Aorta (tissue), 1 donor: ENCODE measurements around a stretch of chr2.

GRCh38 chr2:125695257-125695589 lies 960.7 kb upstream of the GYPC start:
- PRO-cap, result no peak

DNA sequence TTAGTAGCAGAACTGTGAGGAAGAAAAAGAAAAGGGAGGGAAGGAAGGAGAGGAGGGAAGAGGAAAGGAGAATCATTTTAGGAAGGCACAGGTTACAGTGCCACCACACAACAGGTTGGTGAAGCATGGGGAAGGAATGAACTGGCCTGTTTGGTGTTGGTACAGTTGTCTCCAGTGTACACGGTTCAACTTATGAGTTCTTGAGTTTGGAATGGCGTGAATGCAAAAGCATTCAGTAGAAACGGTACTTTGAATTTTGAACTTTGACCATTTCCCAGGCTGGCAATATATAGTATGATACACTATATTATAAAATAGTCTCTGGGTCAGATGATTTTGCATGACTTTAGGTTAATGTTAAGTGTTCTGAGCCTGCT lies 39.4 kb downstream of the GYPC start:
- PRO-cap, result no peak

- PRO-cap, result no peak
Measured at GRCh38 chr2:126971703-126971975, 72.9 kb downstream of the TEX51 start.

DNA sequence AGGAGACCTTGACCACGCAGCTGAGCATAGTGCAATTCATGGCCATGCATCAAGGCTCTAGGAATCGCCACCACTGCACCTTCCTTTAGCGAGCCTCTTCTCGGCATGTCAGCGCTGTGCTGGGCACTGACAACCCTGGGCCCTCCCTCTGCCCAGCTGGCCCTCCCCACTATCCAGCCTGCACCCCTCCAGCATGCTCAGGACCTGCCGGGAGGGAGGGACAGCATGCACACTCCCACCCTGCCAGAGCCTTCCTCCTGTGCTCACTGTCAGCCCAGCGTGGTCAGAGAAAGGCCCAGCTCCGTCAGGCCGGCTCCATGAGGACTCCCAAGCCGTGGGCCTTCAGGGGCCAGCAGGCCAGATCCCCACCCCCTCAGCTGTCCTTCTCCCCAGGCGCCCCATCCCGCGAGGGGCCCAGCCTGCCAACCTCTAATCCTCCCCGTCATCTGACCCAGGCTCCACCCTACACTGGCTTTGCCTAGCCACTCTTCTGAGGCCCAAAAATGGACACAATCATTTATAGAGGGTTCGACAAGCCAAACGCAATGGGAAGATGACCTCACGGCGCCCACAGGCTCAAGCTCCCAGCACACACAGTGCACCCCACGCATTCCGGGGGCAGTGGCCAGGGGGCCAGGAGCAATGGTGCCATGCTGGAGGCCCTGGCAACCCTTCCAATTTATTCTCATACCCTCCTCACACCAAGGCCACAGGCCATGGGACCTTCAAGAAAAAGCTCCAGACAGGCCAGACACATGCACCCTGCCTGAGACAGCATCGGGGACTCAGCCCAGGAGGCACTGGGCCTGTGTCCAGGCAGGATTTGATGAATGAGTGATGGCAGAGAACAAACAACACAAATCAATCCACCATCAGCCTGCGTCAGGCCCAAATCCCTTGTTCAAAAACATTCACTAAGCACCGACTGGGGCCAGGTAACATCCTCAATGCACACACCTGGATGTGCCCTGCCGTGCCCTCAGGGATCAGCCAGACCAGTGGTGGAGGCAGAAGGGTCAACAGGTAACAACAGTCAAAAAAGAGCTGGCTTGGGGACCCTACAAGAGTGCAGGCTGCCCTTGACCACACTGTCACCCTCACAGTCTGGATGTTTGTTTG lies 3.3 kb downstream of the BIN1 start:
- PRO-cap, result no peak

DNA sequence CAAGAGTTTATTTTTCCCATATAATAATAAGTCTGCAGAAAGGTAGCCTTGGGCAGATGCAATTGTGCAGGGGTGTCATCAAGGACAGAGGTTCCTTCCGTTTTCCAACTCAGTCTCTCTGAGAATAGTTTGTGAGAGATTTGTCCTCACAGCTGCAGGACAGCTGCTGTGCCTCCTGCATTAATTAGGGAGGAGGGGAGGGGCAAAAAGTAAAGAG lies 21.3 kb upstream of the BIN1 start:
- PRO-cap, result no peak

GRCh38 chr2:127205524-127205788 lies 14.6 kb downstream of the CYP27C1 start:
- PRO-cap, result no peak

DNA sequence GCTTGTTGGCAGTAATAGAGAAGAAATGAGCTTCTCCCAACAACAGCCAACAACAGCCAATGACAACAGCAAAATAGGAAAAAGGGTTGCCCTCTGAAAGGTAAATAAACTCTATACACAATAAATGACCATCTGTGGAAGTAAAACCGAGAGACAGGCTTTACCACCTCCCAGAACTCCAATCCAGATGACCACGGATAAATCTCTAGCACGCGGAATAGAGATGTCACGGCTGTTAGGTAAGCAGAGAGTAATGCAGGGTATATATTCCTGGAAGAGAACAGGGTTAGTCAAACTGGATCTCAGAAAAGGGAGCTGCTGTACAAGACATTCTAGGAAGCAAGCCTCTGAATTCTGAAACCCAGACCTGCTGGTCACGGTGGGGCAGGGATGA lies 4.9 kb upstream of the CYP27C1 start:
- PRO-cap, result no peak

GRCh38 chr2:127384729-127384987 lies 3.1 kb downstream of the MAP3K2 start:
- PRO-cap, result no peak

DNA sequence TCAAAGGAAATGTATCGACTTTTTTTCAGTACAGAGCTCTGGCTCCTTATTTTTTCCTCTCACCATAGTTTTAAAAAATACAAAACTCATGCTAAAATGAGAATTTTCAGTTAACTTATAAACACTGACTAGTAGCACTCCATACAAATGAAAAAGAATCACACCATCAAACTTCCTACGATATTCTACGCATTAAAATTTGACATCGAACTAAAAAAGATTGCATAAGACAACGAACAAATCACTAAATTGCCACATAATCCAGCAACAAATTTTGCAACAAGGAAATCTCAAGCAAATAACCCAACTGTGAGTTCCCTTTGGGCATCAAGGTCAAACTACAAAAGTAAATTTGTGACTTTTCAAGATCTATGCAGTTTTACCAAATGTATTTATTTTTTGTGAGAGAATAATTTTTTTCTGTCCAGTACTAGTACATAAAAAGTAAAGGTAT lies 1.5 kb downstream of the MAP3K2 start:
- PRO-cap, result no peak

GRCh38 chr2:127407686-127407997 lies 10.6 kb upstream of the PROC start:
- PRO-cap, result no peak

DNA sequence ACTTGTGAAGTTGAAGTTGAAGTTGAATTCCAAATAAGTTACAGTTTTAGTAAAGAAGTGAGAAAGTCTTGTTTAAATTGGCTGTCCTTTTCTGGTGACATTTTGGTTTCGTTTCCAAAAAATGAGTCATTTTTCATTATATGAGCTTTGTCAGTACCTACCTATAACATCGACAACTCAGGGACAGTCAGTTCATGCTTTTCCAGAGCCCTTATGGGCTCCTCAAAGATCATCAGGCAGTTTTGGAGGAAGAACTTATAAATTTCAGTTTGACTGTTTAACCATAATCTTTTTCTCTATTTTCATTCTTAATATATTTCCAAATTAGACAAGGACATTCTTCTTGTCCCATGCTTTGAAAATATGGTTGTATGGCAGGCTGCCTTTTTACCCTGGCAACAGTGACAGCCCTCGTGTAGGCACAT lies 7.4 kb upstream of the PROC start:
- PRO-cap, result no peak

GRCh38 chr2:127411860-127412682 lies 6.2 kb upstream of the PROC start:
- PRO-cap, result no peak

GRCh38 chr2:127501930-127503078 lies 24.0 kb downstream of the IWS1 start:
- PRO-cap, result no peak

GRCh38 chr2:127531123-127532001 lies 4.1 kb upstream of the MYO7B start:
- PRO-cap, result no peak

- PRO-cap, result no peak
Measured at GRCh38 chr2:127536044-127536705, 692 bp downstream of the MYO7B start.

DNA sequence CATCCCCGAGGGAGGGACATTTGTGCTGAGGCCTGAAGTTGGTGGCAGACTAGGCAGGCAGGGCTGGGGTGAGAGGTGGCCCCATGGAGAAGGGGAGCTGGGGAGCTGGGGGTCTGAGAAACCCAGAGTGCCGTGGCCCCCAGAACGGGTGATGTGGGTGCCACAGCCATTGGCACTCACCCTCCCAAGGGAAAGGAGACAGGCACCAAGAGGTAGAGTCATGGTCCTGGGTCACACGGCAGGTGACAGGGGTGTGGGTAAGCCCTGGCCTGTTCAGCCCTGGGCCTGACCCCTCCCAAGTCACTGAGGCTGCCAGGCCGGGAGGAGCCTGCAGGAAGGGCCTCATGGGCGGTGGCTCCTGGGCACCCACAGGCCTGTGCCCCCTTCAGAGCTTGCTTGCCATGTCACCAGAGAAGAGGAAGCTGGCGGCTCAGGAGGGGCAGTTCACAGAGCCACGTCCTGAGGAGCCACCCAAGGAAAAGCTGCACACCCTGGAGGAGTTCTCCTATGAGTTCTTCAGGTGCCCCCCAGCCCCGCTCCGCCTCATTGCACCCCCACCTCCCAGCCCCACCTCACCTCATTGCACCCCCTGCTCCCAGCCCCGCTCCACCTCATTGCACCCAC lies 15.5 kb upstream of the GPR17 start:
- PRO-cap, result no peak

- PRO-cap, result no peak
Measured at GRCh38 chr2:127830788-127831369, 19.9 kb upstream of the WDR33 start.

DNA sequence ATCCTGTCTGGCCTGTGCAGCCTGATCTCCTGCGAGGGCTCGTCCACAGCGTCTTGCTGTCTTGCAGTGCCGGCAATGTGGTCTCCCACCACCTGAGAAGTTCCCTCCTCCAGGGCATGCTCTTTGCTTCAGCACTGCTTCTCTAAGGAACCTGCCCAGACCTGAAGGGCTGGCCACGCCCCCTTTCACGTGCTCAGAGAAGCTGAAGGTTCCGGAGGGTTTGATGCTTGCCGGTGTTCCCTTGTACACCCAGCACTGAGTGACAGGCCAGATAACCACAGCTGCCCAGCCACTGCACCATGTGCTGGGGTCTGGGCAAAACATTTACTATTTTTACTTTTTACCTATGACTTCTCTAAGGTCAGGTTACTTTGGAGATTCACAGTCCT lies 1.7 kb upstream of the POLR2D start:
- PRO-cap, result no peak

DNA sequence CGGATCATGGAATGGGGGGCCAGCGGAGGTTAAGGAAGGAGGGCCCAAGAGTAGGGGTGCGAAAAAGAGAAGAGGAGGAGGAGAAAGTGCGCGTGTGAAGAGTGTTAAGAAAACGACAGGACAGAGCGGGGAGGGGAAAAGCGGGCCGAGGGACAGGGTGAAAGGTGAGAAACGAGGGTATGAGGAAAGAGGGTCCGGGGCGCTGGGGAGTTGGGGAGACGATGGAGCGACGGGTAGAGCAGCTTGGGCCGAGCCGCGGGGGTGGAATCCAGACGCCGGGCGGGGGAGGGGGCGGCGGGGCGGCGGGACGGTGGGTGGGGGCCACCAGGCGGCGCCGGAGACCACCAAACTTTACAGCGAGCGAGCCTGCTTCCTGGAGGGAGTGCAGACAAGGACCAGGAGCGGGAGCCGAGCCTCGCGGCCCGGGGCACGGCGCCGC lies 612 bp downstream of the AMMECR1L start:
- PRO-cap, result no peak

DNA sequence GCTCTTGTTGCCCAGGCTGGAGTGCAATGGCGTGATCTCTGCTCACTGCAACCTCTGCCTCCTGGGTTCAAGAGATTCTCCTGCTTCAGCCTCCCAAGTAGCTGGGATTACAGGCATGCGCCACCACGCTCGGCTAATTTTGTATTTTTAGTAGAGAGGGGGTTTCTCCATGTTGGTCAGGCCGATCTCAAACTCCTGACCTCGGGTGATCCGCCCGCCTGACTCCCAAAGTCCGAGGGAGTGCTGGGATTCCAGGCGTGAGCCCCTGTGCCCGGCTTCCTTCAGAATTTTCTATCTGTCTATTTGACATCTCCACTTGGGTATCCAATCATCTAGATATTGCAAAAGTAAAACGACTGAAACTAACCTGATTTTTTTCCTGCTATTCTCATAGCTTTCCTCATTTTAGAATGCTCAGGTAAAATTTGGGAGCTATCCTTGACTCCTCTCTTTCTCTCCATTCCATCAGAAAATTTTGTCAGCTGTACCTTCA lies 54.5 kb downstream of the SAP130 start:
- PRO-cap, result no peak